ENCODE results near the gene LPAR1.

DNA sequence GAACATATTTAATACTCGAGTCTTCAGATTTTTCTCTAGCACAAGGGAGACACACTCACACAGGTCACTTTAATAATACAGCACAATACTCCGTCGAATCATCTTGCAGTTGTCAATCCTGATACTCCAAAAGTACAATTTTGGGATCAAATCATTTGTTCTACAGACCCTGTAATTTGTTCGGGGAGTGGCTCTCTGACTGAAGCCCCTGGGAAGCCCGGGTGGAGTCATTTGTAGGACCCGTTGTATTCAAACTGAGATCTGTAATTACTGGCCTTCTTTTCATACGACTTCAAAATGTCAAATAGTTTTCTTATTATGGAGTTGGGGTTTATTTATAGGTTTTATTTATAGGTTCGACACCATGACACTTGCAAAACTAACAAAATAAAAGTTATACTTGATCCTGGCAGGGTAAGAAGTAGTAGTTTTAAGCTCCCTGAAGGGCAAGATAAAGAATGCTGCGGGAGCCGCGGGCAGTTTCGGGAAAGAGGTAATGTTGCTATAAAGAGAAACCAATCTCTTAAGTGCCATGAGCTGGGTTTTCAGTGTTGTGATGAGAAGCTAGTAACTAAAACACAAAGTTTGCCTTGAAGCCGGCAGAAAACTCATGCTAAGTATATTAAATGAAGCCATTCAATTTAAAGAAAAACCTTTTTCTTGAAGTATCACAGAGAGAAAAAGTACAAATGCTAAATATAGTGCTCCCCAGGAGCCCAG, 24.9 kb downstream of the PTPN3 start:
- PRO-cap = no peak

DNA sequence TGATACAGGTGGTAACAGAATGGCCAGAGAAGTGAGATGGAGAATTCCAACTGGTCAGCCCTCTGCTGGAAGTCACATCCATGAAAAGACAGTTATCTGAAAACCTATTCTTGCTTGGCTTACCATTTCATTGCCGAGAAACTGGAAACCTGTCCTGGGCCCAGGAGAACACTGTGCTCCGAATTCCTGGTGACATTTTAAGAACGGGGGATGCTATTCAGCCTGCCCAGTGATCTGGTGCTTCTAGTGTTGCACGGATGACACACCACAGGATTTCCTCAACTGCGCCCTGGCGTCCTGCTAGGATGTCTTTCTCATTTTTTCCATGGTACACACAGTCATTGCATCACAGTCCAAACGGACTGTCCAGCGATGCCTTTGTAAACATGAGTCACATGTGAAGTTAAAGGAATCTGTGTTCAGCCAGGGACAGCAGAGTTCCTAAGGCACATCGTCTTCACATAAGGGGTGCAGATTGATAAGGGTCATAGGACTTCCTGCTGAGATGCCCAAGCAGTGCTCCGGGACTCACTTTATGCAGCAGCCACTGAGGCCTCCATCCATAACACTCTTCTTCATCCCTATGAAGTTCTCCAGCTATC, 9.2 kb upstream of the PTPN3 start:
- PRO-cap = no peak

- PRO-cap = no peak
Observed at GRCh38 chr9:109728990-109729363, 51.0 kb upstream of the PALM2AKAP2 start.

DNA sequence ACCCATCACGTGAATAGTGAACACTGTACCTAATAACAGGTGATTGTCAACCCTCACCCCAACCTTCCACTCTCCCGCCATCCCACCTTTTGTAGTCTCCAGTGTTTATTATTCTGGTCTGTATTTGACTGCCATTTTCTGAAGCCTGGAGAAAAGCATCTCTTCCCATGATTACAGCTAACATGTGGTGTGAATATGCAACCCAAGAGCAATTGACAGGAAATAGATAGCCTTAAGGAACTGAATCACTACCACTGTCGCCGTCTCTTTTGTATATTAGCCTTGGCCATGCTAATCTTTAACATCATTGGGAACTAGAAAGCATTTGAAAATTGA, 43.3 kb upstream of the PALM2AKAP2 start:
- PRO-cap = no peak

- PRO-cap = unidirectional peak, minus-strand start at chr9:109817910
Observed at GRCh38 chr9:109817826-109818218, 37.8 kb downstream of the PALM2AKAP2 start.

DNA sequence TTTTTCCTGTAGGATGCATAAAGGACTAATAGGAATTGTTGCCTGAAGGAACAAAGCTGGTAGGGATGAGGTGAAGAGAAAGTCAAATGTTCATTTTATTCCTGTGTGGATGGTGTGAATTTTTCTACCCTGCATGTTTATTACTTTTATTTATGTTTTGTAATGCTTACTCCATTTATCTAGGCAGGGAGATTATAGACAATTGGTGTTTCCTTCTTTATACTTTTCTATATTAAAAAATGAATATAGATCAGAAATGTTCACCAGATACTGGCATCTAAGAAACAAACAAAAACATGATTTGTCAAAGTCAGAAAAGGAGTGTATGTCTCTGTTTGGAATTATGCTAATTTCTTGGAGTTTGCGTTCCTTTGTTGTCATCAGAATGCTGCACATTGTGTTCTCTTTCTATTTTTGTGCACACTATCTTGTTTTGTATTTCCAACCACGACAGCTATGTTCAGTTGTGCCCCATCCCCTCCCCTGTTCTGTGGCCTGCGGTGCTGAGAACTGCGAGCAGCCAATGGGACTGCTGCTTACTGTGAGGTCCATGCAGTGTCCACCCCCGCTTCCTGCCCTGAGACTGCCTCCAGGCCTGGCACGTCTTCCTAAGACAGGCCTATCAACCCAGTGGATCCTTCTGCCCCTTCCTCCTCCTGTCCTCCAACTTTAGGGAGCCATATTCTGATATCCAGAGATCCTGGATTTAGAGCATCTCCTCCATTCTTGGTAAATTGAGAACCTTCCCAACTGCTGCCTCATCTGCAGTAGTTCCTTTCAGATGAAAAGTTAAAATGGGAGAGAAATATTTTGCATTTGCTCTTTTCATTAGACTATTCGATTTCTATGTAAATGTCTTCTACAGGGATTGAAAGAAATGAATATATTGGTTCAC, 76.8 kb downstream of the PALM2AKAP2 start:
- PRO-cap = no peak

DNA sequence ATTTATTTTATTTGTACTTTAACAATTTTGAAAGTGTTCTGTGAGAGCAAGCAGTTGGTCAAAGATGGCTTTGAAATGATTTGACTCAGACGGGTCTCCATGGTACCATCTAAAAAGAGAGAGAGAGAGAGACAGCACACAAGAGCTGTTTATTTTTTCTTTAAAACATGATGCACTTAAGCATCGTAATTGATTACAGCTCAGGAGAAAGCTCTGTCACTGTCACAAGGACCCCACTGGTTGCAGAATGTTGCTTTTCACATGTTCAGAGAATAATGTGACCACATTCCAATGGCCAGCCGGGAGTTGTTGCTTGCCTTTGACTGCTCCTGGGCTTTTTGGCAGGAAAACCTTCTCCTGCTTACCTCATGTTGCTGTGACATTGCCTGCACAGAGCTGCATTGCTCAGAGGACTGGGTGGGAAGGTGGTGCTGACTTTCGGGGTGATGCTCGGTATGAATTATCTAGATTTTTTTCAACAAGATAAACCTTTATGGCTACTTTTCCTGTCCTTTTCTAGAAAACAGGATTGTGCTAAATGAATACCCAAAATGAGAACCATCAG, 88.2 kb downstream of the PALM2AKAP2 start:
- PRO-cap = no peak

GRCh38 chr9:109910527-109910986, 130.6 kb downstream of the PALM2AKAP2 start:
- PRO-cap = no peak

DNA sequence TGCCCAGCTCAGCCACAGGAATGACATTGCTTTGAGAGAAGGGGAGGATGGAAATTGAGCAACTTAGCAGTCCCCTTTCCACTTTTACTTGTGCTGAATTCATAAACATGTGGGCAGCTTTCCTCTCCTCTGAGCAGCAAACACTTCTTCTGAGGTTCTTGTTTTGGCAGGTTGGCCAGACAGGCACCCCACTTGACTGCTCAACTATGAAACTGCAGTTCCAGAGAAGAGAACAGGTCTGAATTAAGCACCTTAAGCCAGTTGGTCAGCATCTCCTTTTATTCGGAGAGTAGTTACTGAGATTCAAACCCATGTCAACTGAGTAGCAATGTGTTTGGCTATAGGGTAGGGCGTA, 134.4 kb downstream of the PALM2AKAP2 start:
- PRO-cap = no peak

GRCh38 chr9:109974054-109974865, 194.3 kb downstream of the PALM2AKAP2 start:
- PRO-cap = no peak

- PRO-cap = no peak
Observed at GRCh38 chr9:110066896-110067269, 141.1 kb downstream of the C9orf152 start.

- PRO-cap = no peak
Observed at GRCh38 chr9:110441272-110441789, 103.7 kb upstream of the TXNDC8 start.

DNA sequence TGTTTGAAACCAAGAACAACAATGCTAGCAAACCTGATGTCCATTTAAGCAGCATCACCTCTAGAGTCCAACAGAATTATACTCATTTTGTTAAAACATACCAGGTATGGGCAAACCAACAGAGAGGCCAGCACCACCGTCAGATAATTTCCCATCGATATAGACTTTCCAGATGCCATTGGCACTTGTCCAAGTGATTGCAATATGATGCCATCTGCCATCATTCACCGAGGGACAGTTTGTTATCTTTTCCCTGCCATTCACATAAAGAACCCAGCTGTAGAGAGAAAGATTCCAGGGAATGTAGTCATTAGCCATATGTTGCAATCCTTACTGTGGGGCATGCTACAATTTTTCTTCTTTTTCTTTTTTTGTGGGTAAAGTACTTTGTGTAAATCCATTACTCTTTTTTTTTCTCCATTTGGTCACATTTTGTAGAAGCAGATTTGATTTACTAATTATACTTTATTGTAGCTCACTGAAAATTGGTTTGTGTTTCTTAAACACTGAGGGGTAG, 105.8 kb upstream of the TXNDC8 start:
- PRO-cap = no peak

- PRO-cap = no peak
Observed at GRCh38 chr9:110828158-110828865, 159.7 kb downstream of the MUSK start.

- PRO-cap = no peak
Observed at GRCh38 chr9:110968329-110969045, 69.8 kb downstream of the LPAR1 start.

DNA sequence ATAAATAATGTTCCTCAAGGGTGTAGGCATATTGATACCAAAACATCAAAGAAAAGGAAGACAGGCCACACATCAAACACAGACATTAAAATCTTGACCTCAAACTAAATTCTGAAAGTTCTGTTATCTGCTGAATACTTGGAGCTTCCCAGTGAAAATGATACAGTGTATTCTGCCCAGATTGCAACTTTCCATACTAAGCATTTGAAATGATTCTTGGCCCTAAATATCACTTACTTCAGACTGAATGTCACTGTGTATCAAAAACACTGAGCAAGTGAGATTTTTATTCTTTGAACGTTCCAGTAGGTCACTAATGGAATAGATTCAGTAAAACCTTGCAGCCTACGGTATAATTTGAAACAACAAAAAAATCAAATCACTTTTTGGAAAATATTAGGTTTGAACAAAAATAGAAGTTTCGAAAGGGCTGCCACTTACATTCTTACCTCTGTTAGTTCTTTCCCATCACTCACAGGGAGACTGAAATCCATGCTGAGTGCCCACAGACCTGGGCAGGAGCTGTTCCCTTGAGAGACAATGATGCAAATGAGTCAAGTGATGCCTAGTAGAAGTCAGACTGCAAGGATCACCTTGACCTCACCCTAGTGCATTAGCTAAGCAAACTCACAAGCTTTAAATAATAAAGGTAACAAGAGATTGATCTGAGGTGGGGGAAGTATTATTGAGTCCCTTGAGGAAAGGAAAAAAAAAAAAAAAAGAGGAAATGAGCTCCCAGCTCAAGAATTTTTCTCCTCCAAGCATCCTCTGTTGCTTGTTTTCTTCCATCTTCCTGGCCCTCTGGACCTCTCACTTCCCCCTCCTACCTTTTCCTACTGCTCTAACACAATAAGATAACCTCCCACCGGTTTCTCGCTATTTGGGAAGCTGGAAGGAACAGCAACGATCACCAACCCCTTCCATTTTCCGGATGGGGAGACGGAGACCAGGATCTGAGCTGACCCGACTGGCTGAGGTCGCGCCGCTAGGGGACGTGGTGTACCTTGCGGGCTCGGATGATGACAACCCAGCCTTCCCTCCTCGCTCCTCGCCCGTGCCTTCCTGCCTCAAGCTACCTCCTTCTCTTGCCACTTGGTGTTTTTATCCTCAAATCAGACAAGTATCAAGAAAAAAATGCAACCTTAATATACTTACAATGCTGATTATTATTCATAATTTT, 2.2 kb downstream of the LPAR1 start:
- PRO-cap = no peak

DNA sequence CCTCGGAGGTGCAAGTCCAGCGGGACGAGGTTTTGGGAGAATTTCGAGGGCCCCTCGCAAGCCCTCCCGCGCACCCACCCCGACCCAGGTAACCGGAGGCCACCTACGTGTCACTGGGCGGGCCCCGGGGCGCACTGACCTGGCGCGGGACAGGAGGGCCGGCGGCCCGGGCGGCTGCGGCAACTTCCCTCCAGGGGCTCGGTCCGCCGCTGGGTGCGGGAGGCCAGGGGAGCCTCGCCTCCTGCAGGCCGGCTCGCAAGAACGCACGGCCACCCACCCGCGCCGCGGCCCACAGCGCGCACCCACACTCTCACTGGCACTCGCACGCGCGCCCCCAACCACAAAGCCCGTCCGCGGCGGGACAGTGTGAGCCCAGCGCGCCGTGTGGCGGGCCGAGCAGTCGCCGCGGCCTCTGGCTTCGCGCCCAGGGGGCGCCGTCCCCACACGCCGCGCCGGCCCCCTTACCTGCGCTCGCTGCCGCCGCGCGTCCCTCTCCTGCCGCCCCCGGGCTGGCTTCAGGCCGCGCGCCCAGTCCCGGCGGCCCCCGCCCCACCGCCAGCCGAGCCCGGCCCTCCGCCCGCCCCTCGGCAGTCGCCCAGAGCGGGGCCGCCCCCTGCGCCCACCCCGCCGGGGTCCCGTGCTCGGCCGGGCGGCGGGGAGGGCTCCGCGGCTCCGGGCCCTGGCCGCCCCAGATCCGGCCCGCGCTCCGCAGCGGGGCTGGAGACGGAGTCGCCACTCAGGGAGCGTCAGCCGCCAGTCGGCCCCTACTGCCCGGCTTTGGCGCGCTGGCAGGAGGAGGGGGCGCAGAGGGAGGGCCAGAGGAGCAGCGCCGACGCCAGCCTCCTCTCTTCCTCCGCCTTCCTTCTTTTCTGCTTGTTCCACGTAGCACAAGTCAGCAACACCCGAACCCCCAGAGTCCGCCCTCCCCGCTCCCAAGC, at the start of gene LPAR1:
TSS of gene LPAR1 (minus strand) at position 769 of the 938 bp plus-strand sequence.
- PRO-cap = bidirectional peak, plus-strand start at position 810 of the sequence, minus-strand start at position 871 of the sequence

- PRO-cap = no peak
Observed at GRCh38 chr9:111385194-111385520, 55.1 kb upstream of the OR2K2 start.

- PRO-cap = no peak
Observed at GRCh38 chr9:111604742-111605500, 5.5 kb upstream of the PTGR1 start.

GRCh38 chr9:111613363-111613881, 14.0 kb upstream of the PTGR1 start:
- PRO-cap = no peak